Choroid plexus epithelial cell (primary cell): ENCODE measurements around the genes BMP3, TMEM150C, HPSE and ABRAXAS1.

- RRBS: 4% methylated on average over 31 of the region's 87 CpGs
These were observed at the start of gene BMP3 for GRCh38 chr4:81030467-81031509. TSS of gene BMP3 (plus strand) at chr4:81030708.

DNA sequence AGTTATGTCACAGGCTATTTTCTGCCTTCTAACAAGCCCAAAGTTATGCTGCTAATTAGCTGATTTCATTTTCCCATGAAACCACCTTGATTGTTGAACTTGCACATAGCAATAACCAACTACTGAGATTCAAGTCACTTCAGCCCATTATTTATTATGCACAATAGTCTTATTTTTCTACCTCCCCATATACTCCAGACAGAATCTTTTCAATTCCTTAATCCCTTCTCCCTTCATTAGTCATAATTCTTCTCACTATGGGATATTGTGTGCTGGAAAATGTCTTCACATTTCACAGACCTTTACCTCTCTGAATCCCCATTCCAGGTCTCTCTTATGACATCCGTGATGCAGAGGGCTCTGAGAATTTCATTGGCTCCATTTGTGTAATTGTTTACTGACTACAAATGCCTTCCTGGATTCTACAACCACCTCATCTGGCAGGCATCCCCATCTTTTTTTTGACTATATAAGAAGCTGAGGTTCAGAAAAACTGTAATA, 9.2 kb downstream of the RASGEF1B start:
- RRBS: no CpG with 5 or more reads among the region's 1 CpG

DNA sequence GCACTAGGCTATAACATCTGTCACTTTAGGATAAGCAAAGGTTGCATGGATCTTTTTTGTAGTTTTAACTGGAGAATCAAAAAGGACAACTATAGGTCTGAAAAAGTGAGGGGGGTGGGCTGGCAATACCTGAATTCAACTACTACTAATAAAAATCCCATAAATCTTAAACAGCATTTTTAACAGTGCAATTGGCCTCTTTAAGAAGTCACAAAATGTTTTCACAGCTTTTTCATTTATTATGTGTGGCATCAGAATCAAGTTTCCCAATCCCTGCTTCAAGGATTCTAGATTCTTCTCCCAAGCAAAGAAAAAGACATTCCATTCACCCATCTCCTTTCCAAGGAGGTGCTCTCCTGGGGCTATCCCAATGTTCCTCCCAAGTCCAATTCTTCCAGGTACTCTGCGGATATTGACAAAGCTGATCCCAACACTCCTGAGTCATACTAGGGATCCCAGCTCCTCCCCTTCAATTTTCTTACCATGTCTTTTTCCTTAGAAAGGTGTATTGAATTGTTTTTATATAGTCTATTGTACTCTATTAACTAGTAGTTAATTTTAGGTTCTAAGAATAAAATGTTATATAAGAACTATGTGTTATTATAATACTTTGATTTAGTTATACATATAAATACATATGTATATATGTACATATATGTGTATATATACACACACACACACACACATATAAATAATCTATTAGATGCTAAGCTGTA, 2.6 kb downstream of the RASGEF1B start:
- RRBS: no CpG with 5 or more reads among the region's 1 CpG

DNA sequence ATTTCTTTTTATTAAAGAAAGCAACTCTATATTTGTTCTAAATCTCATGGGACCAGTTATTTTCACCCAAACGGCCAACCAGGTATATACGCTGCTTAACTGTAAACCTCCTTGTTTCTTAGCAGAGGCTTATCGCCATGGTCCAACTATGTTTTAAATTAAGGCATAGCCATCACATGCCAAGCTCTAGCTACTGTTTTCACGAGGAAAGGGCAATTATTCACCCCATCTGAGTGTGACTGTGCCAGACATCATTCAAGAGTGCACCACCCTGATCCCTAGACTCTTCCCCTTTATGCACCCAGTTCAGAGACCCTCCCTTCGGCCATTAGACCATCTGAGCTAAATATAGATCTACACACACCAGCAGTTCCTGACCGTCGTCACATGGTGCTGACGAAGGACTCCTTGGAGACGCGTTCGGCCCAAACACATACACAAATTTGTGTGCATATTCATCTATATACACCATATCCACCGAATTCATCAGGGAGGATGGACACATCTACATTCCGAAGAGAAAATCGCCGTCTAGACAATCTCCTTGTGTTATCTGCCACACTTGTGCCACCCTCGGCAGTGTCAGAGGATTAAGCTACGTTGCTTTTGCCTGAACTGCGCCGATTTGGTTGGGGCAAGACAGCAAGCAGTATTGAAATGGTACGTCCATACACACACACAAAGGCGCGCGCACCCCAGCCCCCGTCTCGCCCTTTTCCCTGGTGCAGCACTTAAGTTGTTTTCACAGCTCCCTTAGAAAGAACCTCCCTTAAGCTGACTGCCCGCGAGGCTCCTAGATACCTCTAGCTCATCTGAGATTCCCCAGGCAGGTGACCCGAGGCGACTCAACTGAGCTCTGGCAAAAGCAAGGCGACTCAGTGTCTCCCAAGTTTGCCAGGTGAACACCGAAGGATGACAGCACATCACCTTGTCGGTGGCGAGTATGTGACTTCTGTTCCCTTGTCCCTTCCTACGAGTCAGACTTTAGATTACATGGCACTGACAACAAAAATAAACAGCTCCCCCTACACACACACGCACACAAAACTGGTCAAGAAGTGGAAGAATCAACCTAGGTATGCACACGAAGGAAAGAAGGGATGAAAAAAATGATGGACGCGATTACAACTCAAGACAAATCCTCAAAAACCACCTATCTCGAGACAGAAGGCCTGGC, 1.1 kb downstream of the RASGEF1B start:
- RRBS: no CpG with 5 or more reads among the region's 39 CpGs

DNA sequence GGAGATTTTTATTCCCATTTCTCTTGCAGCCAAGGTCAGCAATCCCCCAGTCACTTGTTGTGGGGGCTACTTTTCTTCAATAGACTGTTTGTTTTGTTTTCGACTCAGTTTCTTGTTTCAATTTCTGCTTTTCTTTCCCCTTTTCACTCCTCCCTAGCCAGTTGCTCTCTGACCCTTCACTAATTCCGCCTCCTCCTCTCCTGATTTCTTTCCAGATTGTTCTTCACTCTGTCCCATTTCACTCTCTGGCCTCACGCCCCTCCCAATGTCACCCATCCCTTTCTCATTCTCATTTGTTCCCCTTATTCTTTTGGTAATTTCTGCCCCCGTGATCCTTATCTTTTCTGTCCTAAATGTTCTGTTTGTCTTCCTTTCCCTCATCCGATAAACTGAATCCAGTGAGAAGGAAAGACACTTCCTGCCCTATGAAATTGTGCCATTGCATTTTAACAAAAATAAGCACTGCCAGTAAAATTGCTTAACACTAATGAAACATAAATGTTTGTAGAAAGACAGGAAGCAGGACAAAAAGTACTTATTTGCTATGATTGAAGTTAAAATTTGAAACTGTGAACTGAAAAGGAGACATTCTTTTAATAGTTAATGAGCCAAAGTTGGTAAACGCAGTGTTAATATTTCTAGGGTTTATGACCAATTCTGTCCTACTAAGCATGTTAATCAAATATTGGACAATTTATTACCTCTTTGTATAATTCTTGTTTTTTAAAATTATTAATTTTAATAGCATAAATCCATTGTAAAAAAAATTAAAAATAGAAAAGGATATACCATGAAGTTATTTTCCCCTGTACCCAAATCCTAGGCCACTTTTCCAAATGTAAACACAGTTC, 94.6 kb upstream of the RASGEF1B start:
- RRBS: no CpG with 5 or more reads among the region's 6 CpGs

- RRBS: no CpG with 5 or more reads among the region's 2 CpGs
These were observed 153.8 kb upstream of the RASGEF1B start for GRCh38 chr4:81625482-81625965.

GRCh38 chr4:82353242-82353924, 20.4 kb downstream of the HNRNPD start:
- RRBS: no CpG with 5 or more reads among the region's 3 CpGs

DNA sequence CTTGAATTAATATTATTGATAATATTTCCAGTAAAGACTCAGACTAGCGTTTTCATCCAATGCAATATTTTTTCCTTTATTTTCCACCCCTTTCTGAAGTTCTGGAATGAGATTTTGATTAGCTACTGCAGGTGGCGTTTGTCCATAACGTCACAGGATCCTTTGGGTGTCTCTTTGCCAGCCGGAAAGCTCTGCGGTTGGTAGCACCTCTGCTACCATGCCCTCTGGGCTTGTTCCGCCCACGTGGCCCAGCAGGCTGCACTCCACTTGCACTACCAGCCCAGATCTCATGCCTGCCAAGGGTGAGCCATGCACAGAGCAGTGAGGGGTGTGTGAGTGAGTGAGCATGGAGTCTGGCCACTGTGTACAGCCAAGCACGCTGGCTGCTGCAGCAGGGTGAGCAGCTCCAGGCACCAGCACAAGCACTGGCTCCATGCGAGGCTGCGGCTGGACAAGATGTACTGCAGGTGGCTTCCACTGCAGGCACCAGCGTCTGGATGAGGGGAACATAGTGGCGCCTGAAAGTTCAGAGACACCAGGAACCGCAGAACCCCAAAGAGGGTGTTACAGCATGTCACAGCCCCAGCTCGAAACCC, 6.6 kb upstream of the HNRNPD start:
- RRBS: no CpG with 5 or more reads among the region's 14 CpGs

DNA sequence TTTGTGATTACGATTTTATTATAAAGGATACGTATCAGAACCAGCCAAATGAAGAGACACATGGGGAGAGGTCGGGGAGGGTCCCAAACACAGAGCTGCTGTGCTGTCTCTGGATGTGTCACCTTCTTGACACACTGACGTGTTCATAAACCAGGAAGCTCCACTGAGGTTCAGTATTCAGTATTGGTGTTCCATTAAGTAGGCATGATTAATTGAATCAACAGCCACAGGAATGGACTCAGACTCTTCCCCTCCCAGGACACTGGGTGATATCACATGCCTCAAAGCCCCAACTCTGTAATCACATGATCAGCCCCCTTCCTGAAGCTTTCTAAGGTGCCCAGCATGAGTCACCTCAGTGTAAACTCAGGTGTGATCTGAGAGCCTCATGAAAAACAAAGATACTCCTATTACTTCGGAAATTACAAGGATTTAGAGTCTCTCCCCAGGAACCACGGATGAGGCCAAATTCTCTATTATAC, 21.1 kb upstream of the HNRNPD start:
- RRBS: no CpG with 5 or more reads among the region's 6 CpGs

GRCh38 chr4:82561510-82562572, at the start of gene TMEM150C:
TSS of gene TMEM150C (minus strand) at chr4:82561988.
- RRBS: 2% methylated on average over 45 of the region's 104 CpGs

DNA sequence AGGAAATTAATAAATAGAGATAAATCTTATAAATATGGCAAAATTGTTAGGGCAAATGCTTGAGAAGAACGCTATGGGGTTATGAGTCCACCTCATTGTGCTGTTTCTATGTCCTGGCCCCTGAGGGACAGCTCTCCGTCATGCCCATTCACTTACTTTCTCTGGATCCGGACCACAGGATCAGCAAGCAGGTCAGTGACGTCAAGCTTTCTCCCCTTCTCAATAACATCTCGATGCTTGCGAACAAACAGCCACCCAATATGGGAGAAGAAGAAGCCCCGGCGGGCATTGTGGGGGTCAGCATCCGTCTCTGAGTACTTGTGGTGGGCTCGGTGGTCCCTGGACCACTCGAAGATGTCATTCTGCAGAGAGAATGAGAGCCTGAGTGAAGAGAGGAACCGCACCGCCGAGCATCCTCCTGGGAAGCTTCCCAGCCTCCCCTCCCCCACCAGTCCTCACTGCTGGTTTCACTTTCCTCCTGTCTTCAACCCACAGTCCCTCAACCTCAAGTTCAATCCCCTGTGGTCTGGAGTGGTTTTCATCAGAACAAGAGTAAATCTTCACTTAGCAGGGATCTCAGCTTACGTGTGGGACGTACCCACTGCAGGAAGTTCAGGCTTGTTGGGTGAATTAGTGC, 117.9 kb downstream of the SCD5 start:
- RRBS: no CpG with 5 or more reads among the region's 16 CpGs

DNA sequence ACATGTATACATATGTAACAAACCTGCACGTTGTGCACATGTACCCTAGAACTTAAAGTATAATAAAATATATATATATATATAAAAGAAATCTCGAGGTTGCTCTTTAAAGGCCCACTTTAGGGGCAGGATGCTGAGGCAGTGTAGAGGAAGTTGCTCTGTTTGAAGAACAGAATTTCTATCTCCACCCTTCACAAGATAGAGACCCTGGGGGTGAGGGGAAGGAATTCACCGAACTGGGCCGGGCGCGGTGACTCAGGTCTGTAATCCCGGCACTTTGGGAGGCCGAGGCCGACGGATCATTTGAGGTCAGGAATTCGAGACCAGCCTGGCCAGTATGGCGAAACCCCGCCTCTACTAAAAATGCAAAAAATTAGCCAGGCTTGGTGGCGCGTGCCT, 6.5 kb downstream of the PLAC8 start:
- RRBS: no CpG with 5 or more reads among the region's 15 CpGs

GRCh38 chr4:83334198-83335404, at the start of gene HPSE:
TSS of gene HPSE (minus strand) at chr4:83334848.
- RRBS: 2% methylated on average over 11 of the region's 68 CpGs

DNA sequence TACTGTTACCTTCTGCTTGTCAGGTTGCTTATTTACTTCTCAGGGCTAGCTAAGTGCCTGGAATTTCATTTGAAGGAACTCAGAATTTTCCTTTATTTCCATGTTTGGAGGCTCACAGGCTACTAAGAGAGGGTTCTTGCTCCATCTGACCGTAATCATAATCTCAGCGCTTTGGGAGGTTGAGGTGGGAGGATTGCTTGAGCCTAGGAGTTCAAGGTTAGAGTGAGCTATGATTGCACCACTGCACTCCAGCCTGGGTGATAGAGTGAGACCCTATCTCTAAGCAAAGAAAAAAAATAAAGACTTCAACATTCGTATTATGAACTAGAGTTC, 21.9 kb upstream of the HPSE start:
- RRBS: no CpG with 5 or more reads among the region's 3 CpGs

GRCh38 chr4:83356977-83357622, 22.5 kb upstream of the HPSE start:
- RRBS: no CpG with 5 or more reads among the region's 4 CpGs

GRCh38 chr4:83455079-83455694, 436 bp downstream of the HELQ start:
- RRBS: under 1% methylated on average over 17 of the region's 29 CpGs

DNA sequence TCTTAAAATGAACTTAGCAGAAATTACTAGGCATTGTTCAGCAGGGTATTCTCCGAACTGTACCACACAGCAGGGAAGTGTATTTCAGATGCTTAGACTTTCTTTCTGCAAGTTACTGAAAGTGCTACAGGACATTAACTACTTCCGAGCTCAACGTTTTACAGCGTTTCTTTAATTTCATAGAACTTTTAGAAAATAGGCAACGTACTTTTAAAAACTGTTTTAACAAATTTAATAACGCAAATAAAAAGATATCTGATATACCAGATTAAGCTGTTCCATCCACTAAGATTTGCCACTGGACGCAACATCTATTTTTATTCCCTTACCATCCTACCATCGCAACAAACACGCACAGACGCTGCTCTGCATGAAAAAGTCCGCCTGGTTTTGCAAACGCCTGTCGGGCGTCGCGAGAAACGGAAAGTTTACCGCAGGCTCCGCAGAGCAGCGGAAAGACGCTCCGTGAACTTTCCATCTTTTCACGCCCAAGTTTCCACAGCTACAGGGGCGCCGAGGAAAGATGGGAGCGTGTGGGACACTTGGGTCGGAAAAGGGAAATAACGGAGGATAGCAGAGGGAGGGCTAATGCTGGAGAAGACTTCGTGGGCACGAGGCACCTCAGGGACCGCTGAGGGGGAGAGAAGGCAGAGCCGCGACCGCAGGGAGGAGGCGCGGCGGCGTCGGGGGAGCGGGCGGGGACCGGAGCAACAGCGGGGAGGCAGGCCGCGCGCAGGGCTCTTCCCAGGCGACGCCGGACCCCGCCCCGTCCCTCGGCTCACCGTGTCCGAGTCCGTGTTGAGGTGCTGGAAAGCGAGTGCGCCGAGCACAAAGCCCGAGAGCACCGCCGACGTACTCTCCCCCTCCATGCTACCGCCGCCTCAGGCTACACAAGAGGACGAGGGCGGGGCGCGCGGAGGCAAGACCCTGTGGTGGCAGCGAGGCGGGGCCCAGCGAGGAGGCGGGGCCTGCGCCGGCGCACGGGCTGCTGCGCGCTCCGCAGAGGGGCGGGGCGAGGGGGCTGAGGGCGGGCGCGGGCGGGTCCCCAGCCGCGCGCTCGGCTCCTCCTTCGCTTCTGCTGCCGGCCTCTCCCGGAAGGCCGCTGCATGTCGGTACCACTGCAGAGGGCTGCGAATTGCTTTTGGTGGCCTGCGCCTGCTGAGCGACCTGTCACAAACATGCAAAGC, at the start of gene ABRAXAS1:
Gene ABRAXAS1 (minus strand): TSS at position 897 of the 1,187 bp plus-strand sequence.
- RRBS: 2% methylated on average over 8 of the region's 98 CpGs

- RRBS: 5% methylated on average over 11 of the region's 66 CpGs
These were observed 2.2 kb downstream of the NKX6-1 start for GRCh38 chr4:84496640-84497588.

DNA sequence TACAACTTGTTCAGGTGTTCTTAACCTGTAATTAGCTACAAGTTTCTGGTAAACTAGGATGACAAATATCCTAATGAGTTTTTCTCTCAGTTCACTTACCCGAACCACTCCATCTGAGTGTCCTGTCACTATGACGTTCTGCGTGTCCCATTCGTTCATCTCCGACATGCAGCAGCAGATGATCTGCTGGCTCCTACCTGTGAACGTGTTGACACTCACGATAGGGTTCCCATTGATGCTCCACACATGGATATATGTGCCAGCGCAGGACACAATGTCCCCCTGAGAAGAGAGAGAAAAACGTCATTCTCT, 100.9 kb downstream of the CDS1 start:
- RRBS: no CpG with 5 or more reads among the region's 9 CpGs